Mesenchymal stem cell of the bone marrow (primary cell): ENCODE measurements around a stretch of chr2.

DNA sequence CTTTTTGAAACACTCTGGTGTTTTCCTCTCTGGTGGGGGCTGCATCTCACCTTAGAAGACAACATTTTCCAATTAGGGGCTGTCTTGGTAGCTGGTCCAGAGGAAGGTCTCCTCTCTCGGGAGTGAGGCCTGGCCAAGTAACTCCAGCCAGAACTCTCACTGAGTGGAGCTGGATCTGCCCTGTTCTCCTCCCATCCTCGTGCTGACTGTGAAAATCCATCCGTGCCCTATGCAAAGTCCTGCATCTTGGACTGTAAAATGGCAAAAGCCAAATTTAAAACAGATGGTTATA lies 26.3 kb downstream of the FAM110C start:
- CAGE, long polyA plus RNA: no peak

GRCh38 chr2:45157-46164 lies 844 bp downstream of the FAM110C start:
- CAGE, long polyA plus RNA: no peak

GRCh38 chr2:47421-47748 lies 1.1 kb upstream of the FAM110C start:
- CAGE, long polyA plus RNA: no peak

DNA sequence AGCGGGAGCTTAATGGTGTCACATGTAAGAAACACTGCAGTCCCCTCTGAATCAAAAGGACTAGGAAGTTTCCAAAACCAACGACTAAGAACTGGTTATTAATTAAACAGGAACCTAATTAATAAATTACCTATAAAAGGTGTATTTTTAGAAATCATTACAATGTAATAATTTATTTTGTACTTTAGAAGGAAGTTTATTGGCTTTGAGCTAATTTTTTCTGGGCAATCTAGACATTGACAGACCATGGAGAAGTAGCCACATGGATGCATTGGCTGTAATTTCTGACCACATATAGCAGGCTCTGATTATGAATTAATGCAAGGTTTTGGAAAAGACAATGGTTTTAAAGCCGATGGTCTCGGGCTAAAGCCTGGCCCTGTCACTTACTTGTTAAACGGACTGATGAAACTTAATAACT lies 23.9 kb upstream of the FAM110C start:
- CAGE, long polyA plus RNA: no peak

- CAGE, long polyA plus RNA: no peak
Observed at GRCh38 chr2:175492-176331, 88.1 kb downstream of the SH3YL1 start.

- CAGE, long polyA plus RNA: no peak
Observed at GRCh38 chr2:285558-286344, 2.1 kb downstream of the ALKAL2 start.

GRCh38 chr2:288518-289378 lies 857 bp upstream of the ALKAL2 start:
- CAGE, long polyA plus RNA: no peak

DNA sequence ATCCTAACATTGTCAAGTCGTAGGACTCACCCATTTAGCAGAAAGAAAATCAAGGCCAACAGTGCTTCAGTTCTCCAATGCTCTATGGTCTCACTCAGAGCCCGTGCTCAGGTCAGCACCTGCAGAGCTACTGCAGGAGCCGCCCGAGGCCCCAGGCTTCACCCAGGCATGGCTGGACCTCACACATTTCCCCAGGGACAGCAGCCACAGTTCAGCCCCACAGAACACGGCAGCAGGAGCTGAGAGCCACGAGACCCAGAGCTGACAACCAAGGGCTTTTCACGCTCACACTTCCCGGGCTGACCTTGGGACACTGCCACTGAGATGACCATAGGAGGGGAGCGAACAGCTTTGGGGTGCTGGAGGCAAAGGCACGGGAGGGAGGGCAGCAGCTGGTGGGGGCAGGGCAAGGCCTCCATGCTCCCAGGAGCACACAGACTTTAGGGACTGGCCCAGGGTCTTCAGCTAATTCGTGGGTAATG lies 4.2 kb downstream of the TMEM18 start:
- CAGE, long polyA plus RNA: no peak

DNA sequence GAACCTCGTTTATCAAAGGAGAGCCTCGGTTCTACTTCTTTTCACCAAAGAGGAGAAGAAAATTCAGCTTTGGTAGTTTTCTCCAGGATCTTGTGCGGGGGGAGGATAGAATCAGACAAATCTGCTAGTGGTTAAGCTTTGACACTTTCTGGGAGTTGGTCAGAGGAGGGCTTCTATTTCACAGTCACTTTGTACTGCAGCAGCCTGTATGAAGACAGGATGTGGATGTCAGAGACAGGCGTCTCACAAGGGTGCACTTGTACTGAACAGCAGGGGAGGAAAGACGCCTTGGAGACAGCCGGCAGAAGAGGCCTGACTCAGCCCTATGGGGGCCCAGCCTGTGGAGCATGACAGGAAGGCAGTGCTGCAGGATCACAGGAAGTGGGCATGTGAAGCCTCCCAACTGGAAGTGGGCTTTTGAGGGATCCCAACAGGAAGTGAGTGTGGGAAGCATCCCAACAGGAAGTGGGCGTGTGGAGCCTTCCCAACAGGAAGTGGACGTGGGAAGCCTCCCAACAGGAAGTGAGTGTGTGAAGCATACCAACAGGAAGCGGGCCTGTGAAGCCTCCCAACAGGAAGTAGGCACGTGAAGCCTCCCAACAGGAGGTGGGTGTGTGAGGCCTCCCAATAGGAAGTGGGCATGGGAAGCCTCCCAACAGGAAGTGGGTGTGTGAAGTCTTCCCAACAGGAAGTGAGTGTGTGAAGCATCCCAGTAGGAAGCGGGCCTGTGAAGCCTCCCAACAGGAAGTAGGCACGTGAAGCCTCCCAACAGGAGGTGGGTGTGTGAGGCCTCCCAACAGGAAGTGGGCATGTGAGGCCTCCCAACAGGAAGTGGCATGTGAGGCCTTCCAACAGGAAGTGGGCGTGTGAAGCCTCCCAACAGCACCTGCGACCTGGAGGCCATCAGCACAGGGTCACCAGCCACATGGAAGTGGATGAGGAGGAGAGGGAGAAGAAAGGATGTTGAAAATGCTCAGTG lies 212.3 kb downstream of the SNTG2 start:
- CAGE, long polyA plus RNA: no peak

DNA sequence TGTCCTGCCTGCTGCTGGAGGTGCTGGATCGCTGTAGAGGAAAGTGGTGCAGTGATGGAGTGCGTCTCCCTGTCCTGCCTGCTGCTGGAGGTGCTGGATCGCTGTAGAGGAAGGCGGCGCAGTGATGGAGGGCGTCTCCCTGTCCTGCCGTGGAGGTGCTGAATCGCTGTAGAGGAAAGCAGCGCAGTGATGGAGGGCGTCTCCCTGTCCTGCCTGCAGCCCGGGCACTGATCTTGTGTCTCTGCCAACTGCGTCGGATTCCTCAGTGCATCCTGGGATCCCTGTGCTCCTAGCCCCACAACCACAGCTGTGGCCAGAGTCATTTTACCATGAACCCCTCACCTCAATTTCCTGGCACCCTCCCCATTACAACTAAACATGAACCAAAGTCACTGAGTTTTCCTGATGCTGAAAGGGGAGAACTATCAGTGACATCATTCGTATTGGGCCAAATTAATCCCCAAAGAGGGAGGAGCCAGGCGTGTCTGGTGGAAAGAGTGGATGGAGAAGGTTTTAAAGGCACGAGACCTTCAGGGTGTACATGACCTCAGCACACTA lies 190.0 kb upstream of the TPO start:
- CAGE, long polyA plus RNA: no peak

DNA sequence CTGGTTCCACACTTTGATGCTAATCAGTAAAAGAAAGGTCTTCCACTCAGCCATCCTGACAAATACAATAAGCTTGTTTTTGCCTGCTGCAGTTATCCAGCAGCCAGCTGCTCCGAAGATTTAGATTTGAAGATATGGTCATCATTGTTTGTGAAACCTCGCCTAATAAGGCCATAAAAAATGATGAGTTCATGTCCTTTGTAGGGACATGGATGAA lies 168.6 kb upstream of the TPO start:
- CAGE, long polyA plus RNA: no peak

GRCh38 chr2:1493182-1493883 lies 80.1 kb downstream of the TPO start:
- CAGE, long polyA plus RNA: no peak

DNA sequence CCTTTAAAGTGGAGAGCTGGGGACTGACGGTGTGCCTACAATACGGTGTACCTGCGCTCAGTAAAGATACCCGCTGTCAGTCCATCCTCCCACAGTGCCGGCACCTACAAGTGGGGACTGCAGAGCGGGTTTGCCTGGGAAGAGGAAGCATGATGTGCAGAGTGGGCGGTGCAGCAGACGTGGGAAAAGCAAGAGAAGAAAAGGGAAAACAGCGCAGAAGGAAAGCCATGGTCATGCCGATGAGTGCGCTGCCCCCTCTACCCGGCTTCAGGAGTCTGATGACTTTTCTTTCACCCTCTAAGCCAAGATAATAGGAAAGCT lies 148.0 kb downstream of the TPO start:
- CAGE, long polyA plus RNA: no peak

GRCh38 chr2:1604844-1605510 lies 139.3 kb downstream of the PXDN start:
- CAGE, long polyA plus RNA: no peak

DNA sequence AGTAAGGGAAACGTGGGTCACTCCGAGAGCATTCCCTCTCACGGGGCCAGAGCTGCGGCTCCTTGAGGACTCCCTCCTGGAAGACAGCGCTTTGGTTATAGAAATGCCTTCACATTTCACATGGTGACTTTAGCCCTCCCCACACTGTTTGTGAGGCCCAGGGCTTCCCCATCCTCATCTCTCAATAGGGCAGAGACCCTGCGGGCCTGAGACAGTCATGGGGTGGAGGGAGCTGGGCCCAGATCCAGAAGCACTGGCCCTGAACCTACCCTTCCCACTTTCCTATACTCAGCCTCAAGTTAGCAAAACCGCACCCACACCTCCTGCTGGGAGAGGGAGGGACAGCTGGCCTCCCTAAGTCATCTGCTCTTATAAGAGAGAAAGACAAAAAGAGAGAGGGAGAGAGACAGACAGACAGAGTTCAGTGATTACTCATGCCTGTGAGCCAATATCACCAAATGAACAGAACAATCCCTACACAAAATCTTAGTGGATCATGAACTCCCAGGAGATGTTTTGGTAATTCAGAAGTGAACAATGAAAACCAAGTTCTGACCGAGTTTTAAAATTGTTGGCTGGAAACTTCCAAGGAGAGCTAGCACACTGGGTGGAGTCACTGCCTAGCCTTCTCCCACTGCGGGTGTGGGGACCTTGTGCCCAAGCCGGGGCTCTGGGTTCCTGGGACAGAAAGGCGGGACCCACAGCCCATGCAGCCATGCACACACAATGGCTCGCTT lies 130.6 kb downstream of the PXDN start:
- CAGE, long polyA plus RNA: no peak

- CAGE, long polyA plus RNA: no peak
Observed at GRCh38 chr2:1614640-1615039, 129.7 kb downstream of the PXDN start.

GRCh38 chr2:1640501-1641157 lies 103.7 kb downstream of the PXDN start:
- CAGE, long polyA plus RNA: no peak

- CAGE, long polyA plus RNA: no peak
Observed at GRCh38 chr2:2328763-2329371, 2.2 kb downstream of the MYT1L start.

GRCh38 chr2:2331827-2332429 lies 853 bp upstream of the MYT1L start:
- CAGE, long polyA plus RNA: no peak

- CAGE, long polyA plus RNA: no peak
Observed at GRCh38 chr2:3302463-3303373, 74.9 kb downstream of the EIPR1 start.